ENCODE results near the genes PIM3, HDAC10, MAPK12 and SYCE3.

- PRO-cap: no peak
Observed at GRCh38 chr22:49944599-49945644, 15.7 kb upstream of the PIM3 start.

- PRO-cap: no peak
Observed at GRCh38 chr22:49956266-49956940, 4.2 kb upstream of the PIM3 start.

GRCh38 chr22:49959550-49960387 lies 803 bp upstream of the PIM3 start:
- PRO-cap: bidirectional peak, plus-strand start at chr22:49960495, minus-strand start at chr22:49960306

DNA sequence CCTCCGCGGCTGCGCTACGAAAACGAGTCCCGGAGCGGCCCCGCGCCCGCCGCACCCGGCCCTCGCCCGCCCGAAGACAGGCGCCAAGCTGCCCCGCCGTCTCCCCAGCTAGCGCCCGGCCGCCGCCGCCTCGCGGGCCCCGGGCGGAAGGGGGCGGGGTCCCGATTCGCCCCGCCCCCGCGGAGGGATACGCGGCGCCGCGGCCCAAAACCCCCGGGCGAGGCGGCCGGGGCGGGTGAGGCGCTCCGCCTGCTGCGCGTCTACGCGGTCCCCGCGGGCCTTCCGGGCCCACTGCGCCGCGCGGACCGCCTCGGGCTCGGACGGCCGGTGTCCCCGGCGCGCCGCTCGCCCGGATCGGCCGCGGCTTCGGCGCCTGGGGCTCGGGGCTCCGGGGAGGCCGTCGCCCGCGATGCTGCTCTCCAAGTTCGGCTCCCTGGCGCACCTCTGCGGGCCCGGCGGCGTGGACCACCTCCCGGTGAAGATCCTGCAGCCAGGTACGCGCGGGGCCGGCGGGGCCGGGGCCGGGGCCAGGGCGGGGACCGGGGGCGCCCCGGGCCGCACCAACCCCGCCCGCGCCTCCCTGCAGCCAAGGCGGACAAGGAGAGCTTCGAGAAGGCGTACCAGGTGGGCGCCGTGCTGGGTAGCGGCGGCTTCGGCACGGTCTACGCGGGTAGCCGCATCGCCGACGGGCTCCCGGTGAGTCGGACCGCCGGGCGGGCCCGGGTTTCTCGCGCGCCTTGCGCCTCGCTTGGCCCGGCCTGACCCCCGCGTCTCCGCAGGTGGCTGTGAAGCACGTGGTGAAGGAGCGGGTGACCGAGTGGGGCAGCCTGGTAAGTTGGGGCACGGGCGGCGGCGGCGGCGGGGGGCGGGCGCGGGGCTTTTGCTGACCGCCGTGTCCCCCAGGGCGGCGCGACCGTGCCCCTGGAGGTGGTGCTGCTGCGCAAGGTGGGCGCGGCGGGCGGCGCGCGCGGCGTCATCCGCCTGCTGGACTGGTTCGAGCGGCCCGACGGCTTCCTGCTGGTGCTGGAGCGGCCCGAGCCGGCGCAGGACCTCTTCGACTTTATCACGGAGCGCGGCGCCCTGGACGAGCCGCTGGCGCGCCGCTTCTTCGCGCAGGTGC lies at the start of gene PIM3:
Gene PIM3 (plus strand): TSS at position 234 of the 1,120 bp plus-strand sequence.
- PRO-cap: bidirectional peak, plus-strand start at position 238 of the sequence, minus-strand start at position 132 of the sequence; bidirectional peak, plus-strand start at position 658 of the sequence, minus-strand start at position 366 of the sequence

DNA sequence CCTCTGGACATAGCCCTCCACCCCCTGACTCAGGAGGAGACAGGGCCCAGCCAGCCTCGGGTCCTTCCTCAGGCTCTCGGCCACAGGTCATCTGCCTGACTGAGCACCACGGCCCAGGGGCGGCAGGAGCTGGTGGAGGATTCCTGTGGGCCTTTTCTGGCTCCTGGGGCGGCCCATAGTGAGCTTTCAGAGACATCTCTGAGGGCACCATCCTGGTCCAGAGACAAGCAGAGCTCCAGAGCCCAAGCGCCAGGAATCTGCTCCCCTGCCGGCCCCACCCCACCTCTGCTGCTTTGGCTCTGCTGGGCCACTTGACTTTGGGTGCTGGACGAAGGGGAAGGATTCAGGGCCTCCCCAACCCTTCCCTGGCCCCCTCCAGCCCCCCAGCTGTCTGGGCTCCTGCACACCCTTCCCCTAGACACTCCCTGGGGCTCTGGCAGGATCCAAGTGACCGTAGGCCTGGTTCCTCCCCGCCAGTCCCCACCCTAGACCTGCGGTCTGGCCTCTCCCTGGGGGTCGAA lies 5.3 kb downstream of the PIM3 start:
- PRO-cap: no peak

GRCh38 chr22:49966731-49967697 lies 6.4 kb downstream of the PIM3 start:
- PRO-cap: no peak

GRCh38 chr22:49967698-49968694 lies 7.4 kb downstream of the PIM3 start:
- PRO-cap: no peak

DNA sequence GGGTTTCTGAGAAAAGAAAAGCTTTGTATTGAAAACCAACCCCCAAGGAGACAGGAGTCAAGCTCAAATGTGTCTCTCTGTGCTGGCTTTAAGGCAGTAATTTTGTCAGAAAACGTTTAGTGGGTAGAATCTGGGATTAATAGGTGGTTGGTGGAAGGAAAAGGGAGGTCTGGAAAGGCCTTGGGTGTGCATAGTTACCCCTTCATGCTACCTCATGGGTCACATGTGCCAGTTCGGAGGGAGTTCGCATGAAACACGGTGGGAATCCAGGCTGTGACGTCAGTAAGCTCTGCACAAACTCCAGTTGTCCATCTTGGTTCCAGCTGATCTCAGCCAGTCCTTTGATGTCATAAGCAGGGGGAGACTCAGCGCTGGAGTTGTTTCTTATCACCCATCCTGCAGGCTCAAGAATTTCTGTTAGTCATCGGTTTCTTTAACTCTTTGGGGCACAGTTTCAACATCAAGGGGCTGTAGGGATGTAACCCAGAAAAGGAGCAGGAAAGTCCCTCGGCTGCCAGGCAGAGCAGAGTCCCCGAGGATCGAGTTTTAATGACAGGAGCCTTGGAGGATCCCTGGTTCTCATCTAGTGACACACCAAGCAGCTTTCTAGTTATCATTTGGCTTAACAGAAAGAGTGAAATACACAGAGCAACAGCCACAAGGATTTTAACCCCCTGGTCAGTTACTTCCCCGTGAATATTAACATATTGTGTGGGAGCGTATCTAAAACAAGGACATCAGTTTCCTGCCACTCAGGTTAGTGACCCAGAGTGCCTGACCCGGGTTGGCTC lies 28.9 kb downstream of the MOV10L1 start:
- PRO-cap: no peak

DNA sequence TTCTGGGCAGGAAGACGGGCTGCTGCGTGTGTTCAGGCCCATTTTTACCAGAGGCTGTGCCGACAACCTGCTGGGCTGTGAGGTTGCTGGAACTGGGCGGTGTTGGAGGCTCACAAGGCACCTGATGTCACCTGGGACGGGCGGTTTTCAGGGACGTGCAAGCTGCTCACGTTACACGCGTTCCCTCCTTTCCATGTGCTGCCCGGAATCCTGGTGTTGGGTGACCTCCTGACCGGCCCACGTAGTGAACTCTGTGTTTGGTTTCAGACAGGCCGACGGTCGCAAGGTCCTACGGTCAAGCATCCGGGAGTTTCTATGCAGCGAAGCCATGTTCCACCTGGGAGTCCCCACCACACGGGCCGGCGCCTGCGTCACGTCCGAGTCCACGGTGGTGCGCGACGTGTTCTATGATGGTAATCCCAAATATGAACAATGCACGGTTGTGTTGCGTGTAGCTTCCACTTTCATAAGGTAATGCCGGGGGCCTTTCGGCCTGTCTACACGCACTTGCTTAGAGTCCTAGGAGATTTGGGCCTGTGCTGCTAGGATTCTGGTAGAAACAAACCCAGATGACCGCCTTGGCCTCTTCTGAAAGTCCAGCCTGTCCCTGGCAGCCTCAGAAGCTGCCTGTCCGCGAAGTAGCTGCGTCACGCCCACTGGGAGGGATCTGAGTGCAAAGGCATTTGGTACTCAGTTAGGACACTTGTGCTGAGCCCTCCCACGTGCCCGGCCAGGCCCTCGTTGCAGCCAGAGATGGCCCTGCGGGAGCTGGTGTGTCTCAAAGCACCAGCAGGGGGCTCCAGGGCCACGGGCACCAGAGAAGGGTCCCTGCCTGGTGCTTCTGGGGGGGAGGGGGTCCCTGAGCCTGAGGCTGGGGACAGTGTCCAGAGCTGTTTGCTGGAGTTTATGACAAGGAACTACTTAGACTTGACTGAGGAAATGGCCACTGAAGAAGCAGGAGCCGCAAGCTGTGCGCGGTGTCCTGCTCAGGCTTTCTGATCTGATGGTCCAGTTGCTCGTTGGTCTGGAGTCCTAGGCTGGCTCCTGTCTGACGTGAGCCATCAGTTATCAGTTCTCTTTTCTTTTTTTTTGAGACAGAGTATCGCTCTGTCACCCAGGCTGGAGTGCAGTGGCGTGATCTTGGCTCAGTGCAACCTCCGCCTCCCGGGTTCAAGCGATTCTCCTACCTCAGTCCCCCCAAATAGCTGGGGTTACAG lies 5.6 kb downstream of the SELENOO start:
- PRO-cap: no peak

DNA sequence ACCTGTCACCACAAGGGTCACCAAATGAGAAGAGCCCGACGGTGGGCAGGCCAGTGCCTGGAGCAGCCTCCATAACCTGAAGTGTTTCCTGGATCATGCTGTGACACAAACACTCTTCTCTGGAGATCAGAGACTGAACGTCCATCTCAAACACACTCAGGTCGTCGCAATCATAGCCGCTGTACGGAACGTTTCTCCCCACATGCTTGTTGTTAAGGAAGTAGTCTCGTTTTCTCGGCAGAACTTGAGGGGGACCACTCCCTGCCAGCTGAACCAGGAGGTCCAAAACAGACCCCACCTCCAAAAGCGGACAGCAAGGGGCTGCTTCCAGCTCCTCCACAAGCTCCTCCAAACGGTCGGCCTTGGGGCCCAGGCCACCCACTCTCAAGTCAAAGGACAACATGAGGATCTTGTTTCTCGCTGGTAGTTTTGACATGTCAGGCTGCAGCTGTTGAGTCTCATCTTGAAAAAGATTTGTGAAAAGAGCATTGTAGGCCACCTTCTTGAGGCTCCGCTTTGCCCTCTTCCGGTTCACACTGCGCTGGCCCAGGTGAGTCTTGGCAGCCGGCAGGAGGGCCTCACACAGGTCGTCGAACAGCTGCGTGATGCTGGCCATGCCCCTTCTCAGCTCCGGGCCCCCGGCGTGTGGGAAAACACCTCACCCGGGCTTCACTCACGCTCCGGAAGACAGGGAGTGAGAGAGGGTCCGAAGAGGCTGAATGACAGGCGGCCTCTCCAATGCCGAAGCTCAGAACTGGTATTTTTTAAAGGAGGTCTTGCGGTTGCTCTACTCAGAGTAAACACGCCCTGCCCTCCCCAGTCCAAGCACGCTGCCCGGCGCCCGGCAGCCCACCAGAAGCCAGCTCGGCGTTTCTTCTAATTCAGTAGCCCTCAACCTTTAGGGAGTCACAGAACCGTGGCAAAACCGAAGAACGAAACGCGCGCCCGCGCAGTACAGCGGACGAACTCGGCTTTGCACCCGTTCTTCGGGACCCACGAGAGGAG lies 677 bp downstream of the TUBGCP6 start:
- PRO-cap: bidirectional peak, plus-strand start at position 819 of the sequence, minus-strand start at position 647 of the sequence

DNA sequence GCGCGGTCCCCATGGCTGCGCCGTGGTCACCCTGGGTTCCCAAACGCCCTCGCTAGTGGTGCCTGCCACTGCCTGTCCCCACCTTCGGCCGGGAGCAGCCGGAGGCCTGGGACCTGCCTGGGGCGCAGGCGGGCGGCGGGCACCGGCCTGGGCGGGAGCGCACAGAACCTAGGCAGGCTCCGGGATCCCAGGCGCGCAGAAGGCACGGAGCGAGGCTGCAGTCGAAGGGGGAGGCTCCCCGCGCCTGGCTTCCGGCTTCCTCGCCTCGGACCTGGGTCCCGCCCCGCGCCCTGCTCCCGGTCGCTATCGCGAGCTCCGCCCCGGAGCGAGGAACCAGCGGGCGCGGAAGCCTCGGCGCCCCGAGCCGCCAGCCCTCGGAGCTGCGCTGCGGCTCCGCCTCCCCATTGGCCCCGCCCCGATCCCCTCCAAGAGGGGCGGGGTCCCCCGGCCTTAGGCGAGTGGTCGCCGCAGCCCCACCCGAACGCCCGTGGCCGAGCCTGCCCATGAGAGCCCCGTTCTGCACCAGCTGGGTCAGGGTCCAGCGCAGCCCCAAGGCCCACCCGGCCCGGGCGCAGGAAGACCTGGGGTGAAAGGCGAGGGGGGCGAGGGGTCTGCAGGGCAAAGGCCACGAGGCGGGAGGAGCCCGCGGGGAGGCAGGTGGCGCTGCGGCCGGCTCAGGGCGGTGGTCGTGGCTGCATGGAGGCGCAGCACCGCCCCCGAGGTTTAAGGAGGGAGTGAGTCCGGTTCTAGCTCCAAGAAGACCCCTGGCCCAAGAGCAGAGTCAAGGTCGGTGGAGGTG lies at the start of gene HDAC10:
Gene HDAC10 (minus strand): TSS at position 246 of the 799 bp plus-strand sequence.
- PRO-cap: bidirectional peak, plus-strand start at position 336 of the sequence, minus-strand start at position 242 of the sequence

DNA sequence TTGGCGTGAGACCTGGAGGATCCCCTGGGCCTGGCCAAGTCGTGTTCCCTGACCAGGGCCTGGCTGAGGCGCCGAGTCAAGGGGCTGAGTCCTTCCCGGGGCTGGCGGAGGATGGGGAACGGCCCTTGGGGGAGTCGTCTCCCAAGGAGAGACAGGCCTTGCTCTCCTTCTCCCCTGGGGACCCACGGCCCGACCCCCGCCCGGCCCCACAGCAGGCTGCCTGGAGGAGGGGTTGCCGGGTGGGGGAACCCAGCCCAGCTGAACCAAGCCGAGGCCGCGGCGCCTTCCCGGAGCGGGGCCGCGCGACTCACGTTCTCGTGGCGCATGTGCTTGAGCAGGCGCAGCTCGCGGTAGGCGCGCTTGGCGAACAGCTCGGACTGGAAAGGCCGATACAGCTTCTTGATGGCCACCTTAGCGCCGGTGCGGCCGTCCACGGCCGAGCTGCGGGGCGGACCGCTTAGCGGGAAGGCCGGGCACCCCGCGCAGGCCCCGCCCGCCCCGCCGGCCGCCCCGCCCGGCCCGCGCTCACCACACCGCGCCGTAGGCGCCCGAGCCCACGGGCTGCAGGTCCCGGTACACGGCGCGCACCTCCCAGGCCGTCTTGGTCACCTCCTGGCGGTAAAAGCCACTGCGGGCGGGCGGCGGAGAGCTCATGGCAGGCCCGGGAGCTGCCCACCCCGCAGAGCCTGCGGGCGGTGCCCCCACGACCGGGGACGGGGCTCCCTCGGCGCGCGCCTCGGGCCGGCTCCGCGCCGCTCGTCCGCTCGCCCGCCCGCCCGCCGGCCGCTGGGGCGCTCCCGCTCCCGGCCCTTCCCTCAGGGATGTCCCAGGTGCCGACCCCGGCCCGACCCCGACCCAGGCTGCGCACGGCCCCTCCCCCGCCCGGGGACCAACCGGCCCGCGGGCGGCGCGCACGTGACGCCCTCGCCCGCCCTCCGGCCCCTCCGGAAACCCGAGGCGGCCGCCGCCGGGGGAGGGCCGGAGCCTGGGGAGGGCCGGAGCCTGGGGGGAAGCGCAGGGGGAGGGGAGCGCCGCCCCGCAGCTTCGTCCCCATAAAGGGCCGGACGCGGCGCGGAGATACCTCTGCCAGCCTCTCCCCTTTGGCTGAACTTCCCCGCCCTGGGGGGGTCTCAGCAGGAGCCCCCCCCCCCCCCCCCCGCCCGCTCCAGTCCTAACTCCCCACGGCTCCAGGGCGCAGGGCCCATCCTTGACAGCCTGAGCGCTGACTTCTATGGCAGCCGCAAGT lies at the start of gene MAPK12:
Gene MAPK12 (minus strand): TSS at position 828 of the 1,246 bp plus-strand sequence.
- PRO-cap: bidirectional peak, plus-strand start at position 955 of the sequence, minus-strand start at position 788 of the sequence

DNA sequence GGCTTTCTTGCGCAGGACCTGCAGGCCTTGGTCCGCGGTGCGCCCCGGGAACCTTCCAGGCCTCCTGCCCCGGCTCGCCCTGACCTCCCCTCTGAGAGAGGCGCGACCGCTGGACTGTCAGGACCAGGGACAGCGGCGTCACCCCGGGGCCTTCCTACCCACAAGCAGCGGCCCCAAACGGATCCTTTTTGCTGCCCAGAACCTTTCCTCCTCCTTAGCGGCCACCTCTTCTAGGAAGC lies 558 bp upstream of the MAPK11 start:
- PRO-cap: no peak

GRCh38 chr22:50398751-50399283 lies 55.7 kb downstream of the PPP6R2 start:
- PRO-cap: no peak

- PRO-cap: no peak
Observed at GRCh38 chr22:50464617-50465181, 10.1 kb downstream of the SBF1 start.

- PRO-cap: no peak
Observed at GRCh38 chr22:50468784-50469188, 6.0 kb downstream of the SBF1 start.

- PRO-cap: no peak
Observed at GRCh38 chr22:50502845-50503686, 4.4 kb downstream of the LMF2 start.

- PRO-cap: bidirectional peak, plus-strand start at chr22:50531072, minus-strand start at chr22:50530984
Observed at GRCh38 chr22:50530815-50531399, 1.1 kb upstream of the TYMP start.

DNA sequence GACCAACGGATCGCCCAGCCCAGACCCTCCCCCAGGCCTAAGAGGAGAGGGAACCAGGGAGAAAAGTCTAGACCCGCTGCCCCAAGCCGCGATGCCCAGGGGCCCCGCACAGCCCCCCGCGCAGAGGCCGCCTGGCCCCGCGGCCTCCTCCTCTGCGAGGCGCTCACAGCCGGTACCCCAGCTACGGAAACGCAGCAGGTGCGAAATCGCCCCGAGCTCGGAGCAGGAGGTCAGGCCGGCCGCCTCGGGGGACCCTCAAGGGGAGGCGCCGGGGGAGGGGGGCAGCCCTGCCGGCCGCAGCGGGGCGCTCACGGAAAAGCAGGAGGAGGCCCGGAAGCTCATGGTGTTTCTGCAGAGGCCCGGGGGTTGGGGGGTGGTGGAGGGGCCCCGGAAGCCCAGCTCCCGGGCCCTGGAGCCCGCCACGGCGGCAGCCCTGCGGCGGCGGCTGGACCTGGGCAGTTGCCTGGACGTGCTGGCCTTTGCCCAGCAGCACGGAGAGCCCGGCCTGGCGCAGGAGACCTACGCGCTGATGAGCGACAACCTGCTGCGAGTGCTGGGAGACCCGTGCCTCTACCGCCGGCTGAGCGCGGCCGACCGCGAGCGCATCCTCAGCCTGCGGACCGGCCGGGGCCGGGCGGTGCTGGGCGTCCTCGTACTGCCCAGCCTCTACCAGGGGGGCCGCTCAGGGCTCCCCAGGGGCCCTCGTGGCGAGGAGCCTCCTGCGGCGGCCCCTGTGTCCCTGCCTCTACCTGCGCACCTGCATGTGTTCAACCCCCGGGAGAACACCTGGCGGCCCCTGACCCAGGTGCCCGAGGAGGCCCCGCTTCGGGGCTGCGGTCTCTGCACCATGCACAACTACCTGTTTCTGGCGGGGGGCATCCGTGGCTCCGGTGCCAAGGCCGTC lies 2.9 kb downstream of the KLHDC7B start:
- PRO-cap: no peak

DNA sequence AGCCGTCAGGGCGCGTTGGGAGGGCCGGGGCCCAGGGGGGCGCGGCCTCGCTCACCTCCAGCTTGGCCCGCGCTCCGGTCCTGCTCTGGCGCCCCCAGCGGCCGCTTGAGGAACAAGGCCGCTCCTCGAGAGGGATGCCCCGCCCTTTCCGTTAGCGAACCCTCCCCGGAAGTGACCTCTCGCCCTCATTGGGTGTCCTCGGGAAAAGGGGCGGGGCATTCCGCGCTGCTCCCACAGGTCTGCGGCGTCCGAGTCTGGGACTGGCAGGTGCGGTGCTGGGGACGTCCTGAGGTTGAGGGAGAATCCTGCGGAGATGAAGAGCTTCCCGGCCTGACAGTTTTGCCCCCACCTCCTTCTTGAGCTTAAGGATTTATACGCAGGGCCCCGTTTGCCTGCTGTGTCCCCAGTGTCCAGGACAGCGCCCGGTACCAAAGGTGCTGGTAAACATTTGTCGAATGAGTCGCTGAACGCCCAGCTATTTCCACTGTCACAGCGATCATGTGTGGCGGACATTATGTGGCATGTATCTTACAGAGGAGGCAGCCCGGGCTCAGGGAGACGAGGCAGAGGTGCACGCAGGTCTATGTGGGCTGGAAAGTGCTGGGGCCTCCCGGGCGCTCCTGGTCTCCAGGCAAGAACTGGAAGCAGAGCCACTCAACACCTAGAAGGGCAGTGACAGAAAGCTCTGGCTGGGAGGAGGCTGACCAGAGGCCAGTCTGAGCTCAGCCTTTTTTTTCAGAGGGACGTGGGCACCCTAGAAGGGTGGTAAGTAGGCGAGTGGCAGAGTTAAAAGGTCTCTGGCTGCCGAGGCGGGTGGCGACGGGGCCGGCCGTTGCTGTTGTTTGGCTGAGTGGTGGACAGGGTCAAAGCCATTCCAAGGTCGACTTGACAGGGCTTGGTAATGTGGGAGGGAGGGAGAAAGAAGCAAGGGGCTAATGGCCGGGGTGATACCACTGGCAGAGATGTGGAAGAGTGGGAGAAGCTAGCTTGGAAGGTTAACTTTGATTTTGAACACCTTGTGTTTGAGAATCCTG lies at the start of gene SYCE3:
Gene SYCE3 (minus strand): TSS at position 117 of the 1,034 bp plus-strand sequence.
- PRO-cap: bidirectional peak, plus-strand start at position 236 of the sequence, minus-strand start at position 87 of the sequence